Type B pancreatic cell (in vitro differentiated cells): ENCODE measurements around the genes UQCC3 and TMEM223.

- PRO-cap, result no peak
Observed at GRCh38 chr11:61969909-61970512, 2.6 kb upstream of the FTH1 start.

DNA sequence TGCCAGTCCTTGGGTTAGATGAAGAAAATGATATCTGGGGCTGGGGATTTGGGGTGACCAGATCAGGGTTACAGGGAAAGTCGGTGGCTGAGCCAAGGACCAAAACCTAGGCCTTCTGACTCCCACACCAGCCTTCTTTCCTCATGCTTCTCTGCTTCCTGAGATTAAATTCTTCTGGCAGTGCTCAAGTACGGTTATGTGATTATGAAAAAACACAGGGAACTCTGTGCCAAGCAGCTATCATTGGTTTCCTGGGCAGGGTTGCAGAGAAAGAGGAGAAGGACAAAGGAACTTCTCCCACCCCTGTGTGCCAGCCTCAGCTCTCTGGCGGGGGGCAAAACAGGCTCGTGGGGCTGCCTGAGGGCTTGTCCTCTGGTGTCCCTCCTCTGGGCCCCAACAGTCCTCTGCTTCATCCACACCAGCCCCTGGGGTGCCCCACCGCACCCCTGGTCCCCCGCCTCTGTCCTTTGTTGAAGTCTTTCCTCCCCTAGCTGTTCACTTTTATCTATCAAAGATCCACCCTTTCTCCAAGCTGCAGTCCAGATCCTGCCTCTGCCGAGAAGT lies 11.3 kb upstream of the FTH1 start:
- PRO-cap, result no peak

- PRO-cap, result no peak
Observed at GRCh38 chr11:62046717-62047366, 77.0 kb upstream of the INCENP start.

DNA sequence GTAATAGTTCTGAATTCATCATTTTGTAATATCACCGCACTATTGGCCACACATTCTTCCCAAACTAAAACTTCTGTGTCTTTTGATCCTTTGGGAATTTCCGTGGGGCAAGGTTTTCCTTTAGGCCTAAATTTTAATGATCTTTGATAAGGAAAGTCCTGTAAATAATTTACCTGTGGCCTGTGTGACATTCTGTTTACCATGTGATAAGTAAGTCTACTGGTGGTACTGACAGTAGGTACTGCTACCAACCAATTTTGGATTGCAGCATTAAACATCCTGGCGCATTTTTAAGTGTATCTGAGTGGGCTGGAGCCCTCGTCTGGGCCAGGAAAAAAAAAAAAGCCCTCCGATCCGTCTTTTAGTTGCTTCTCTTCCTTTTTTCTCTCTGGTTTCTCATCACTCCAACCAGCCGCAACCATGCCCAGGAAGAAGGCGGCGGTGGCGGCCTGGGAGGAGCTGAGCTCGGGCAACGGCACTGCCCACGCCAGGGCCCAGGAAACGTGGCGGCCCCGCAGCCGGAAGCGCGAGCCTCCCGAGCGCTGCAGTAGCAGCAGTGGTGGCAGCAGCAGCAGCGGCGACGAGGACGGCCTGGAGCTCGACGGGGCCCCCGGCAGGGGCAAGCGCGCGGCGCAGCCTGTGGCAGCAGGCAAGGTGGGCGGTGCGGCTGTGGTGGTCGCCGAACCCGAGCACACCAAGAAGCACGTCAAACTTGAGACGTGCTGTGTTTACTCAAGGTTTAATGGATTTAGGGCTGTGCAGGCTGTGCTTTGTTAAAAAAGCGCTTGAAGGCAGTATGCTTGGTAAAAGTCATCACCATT lies 33.7 kb downstream of the ASRGL1 start:
- PRO-cap, result no peak

GRCh38 chr11:62397888-62398592 lies 20.8 kb upstream of the SCGB1A1 start:
- PRO-cap, result no peak

DNA sequence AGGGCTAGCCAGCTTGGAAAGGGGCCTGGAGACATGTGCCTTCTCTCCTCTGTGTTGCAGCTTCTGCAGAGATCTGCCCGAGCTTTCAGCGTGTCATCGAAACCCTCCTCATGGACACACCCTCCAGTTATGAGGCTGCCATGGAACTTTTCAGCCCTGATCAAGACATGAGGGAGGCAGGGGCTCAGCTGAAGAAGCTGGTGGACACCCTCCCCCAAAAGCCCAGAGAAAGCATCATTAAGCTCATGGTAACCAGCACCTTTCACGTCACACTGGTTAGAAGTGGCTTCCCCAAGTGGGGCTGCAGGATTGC lies 3.3 kb downstream of the SCGB1A1 start:
- PRO-cap, result no peak

DNA sequence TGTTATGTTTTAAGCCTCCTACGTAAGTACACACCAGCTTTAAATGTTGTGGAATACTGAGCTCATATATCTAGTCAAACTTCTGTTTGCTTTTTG lies 26.3 kb downstream of the SCGB1A1 start:
- PRO-cap, result no peak

DNA sequence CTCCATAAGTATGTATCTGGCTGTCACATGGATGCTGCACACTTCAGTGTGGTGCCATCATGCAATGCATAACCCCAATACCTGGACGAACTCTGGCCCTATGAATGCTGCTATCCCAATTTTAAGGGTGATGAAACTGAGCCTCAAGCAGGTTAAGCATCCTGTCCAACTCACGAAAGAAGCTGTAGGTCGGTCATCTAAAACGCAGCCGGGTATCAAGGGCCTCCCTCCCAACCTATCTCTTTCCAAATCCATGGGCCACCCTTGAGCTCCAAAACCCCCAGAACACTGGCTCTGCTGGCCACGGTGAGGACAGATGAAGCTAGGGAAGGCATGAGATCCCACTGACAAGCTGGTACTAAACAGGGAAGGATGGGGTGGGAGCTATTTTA lies 32.1 kb downstream of the AHNAK start:
- PRO-cap, result no peak

DNA sequence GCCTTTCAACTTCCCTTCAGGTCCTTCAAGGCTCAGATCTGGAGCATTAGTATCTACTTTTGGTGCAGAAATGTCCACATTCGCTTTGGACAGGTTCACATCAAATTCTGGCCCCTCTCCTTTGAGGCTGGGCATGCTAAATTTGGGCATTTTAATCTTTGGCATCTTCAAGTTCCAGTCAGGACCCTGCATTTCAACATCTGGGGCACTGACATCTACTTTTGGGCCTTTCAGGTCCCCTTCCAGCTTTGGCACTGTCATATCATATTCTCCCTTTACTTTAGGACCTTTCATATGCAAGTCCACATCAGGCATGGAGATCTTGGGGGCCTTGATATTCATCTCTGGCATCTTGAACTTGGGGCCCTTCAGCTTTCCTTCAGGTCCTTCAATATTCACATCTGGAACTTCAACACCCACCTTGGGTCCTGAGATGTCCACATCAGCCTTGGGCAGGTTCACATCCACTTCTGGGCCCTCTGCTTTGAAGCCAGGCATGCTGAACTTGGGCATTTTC lies 15.3 kb downstream of the AHNAK start:
- PRO-cap, result no peak

DNA sequence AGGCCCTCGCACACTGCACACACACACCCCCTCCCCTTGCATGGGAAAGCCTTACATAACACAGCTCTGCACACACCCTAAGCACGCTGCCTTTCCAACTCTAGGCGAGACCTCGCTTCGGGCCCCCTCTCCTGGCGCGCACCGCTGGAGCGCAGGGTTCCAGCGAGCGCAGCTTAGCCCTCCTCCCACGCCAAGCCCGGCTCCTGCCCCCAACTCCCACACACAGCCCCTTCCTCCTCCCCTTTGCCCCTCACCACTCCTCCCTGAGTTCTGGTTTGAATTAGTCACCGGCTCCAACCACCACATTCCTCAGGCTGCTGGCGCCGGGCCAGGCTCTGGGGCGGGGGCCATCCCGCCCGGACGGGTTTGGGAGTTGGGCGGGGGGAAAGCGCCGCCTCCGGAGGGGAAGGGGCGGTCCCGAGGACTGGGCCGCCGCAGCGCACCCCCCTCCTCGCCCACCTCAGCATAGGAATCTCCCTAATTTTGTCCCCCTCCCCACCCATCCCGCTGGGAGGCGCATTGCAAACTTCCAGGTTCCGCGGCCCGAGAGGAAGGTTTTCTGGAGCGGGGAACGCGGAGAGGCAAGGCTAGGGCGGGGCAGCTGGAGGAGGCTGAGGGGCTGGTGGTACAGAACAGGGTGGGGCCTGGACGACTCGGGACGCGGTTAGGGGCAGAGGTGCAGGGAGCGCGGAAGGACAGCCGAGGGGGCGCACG lies 959 bp downstream of the AHNAK start:
- PRO-cap, result bidirectional peak, plus-strand start at position 369 of the sequence, minus-strand start at position 216 of the sequence; bidirectional peak, plus-strand start at position 651 of the sequence, minus-strand start at position 464 of the sequence

DNA sequence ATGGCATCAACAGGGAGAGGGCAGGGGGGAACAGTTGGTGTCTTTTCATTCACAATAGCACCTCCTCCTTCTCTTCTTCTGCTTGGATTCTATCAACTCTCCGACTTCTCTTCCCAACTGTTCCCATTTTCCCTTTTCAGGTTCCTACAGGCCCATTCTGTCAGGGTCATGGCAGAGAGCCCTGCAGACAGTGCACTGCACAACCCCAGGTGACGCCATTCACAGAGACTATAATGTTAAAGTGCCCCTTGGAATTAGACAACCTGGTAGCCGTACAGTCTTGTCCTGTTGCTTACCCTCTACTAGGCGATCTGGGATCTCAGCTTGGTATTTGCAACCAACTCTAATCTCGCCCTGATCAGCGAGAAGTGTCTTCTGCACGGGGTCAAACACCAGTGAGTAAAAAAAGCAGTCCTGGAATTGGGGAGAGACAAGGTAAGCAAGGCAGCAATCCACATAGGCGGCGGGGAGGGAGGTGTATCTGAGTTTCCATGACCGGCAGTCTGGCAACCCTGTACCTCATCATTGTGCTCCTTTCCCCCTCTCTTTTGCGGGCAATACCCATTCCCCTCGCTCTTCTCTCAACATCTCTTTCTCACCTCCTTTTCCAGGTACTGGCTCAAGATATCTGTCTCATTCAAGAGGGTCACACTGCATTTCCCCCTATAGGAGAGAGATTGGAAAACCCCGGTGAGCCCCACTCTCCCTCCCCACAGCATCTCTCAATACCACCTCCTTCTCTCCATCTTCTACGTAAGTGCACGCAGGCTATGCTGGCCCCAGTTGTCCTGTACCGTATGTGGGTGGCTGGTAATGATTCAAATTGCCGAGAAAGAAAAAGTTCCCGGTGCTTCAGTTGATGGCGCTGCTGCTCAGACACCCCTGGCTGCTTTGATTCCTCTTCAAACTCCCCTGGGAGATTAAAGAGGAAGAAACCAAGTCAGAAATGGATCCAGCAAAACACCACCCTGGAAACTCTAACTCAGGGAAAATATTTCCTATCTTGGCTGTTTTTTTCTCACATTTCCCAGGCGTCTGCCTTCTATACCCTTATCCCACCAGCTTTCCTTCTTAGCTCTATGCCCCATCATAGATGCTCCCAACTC lies 3.6 kb downstream of the MTA2 start:
- PRO-cap, result no peak

- PRO-cap, result no peak
Observed at GRCh38 chr11:62600891-62601386, 726 bp downstream of the MTA2 start.

DNA sequence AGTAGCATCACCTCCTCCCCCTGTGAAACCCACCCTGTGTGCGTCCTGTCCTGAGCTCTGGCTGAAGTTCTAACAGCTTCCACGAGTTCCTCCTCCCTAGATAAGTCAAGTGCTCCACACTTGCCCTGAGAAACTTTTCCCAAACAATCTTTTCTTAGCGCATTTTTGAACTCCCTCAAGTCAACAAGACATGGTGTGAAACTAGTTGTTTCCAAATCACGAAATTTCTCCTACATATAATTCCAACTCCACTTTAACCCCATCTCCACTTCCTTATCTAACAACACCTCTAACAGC lies 1.7 kb upstream of the MTA2 start:
- PRO-cap, result no peak

GRCh38 chr11:62610975-62611628 lies 1.5 kb downstream of the EML3 start:
- PRO-cap, result no peak

- PRO-cap, result bidirectional peak, plus-strand start at chr11:62612671, minus-strand start at chr11:62612376
Observed at GRCh38 chr11:62612064-62612411, 537 bp downstream of the EML3 start.

DNA sequence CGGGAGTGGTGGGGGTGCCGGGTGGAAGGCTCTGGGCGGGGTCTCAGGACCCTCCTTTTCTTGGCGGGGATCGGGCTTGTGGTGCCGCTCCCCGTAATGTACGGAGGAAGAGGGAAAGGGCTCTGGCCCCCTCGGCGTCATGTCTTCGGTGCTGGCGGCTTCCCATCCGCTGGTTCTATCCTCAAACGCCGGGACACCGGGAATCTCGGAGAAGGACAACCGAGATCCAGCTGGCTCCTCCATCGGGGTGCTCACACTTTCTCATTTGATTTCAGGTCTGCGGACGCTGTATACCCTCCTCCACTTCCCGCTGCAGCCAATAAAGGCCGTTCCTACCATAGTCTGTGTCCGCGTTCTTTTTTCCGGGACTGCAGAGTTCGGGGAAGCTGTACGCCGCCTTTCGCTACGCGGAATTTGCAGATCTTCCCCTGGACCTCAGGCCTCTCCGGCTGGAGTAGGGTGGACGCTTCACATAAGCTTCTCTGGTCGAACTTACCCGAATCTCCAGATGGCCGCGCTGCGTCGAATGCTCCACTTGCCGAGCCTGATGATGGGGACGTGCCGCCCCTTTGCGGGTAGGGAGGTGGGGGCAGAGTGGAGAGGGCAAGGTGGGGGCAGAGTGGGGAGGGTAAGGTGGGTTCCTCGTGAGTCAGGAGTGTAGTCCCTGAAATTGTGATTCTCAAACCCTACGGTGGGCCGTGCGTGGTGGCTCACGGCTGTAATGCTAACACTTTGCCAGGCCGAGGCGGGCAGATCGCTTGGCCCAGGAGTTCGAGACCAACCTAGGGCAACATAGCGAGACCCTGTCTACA lies 466 bp downstream of the CSKMT start:
- PRO-cap, result unidirectional peak, plus-strand start at position 221 of the sequence; bidirectional peak, plus-strand start at position 731 of the sequence, minus-strand start at position 510 of the sequence

- PRO-cap, result bidirectional peak, plus-strand start at chr11:62671881, minus-strand start at chr11:62671565
Observed at GRCh38 chr11:62671508-62672227, at the start of gene UQCC3. Gene UQCC3, plus strand, starts transcription at chr11:62671673.

- PRO-cap, result no peak
Observed at GRCh38 chr11:62716871-62717393, 9.5 kb downstream of the GNG3 start.

- PRO-cap, result no peak
Observed at GRCh38 chr11:62762785-62763099, 1.4 kb downstream of the POLR2G start.

GRCh38 chr11:62791602-62792700 lies at the start of gene TMEM223:
Gene TMEM223, minus strand, starts transcription at chr11:62792006.
- PRO-cap, result bidirectional peak, plus-strand start at chr11:62792003, minus-strand start at chr11:62792006; bidirectional peak, plus-strand start at chr11:62792195, minus-strand start at chr11:62792123